IMR-90 (cell line): ENCODE measurements around a stretch of chr3.

GRCh38 chr3:197535243-197535781, 20.5 kb downstream of the BDH1 start:
- RRBS = no CpG with 5 or more reads among the region's 8 CpGs
CAGE:
- cytosol, long polyA plus RNA = no peak
- long polyA plus RNA = no peak
- nucleus, long polyA plus RNA = no peak

GRCh38 chr3:197542665-197543057, 13.1 kb downstream of the BDH1 start:
- RRBS = no CpG with 5 or more reads among the region's 16 CpGs
CAGE:
- cytosol, long polyA plus RNA = no peak
- long polyA plus RNA = no peak
- nucleus, long polyA plus RNA = no peak

DNA sequence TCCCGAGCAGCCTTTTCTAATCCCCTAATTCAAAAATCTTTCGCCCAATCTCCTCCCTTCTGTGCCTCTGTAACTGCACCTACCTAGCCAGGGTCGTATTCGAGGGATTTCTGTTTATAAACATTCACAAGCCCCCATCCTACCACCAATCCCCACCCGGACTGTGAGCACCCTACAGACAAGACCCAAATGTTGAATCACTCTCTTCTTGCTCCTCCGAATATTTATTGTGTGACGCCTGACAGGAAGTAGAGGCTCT, 1.7 kb downstream of the BDH1 start:
- RRBS = no CpG with 5 or more reads among the region's 7 CpGs
CAGE:
- cytosol, long polyA plus RNA = no peak
- long polyA plus RNA = no peak
- nucleus, long polyA plus RNA = no peak

DNA sequence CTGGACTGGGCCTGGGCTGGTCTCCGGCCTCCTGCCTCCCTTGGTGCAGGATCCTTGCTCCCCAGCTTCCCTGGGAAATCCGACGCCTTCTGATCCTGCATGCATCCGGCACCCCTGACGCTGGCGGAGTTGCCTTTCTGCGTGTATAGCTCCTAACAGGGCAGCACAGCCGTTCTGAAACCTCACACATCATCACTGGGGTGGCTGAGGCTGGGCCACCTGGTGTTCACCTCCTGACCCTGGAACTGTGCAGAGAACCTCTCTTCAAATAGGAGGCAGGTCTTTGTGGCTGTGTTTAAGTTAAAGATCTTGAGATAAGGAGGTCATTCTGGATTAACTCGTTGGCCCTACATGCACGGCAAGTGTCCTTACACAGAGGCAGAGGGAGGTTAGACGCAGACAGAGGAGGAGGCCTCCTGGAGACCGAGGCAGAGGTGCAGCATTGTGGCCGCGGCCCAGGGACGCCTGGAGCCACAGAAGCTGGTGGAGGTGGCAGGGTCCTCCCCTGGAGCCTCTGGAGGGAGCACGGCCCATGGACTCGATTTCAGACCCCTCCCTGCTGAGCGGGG, 77.5 kb downstream of the RUBCN start:
- RRBS = no CpG with 5 or more reads among the region's 18 CpGs
CAGE:
- cytosol, long polyA plus RNA = no peak
- long polyA plus RNA = no peak
- nucleus, long polyA plus RNA = no peak

- RRBS = no CpG with 5 or more reads among the region's 34 CpGs
CAGE:
- cytosol, long polyA plus RNA = no peak
- long polyA plus RNA = no peak
- nucleus, long polyA plus RNA = no peak
Observed at GRCh38 chr3:197664457-197665203, 72.1 kb downstream of the RUBCN start.

- RRBS = no CpG with 5 or more reads among the region's 3 CpGs
CAGE:
- cytosol, long polyA plus RNA = no peak
- long polyA plus RNA = no peak
- nucleus, long polyA plus RNA = no peak
Observed at GRCh38 chr3:197811358-197811768, 20.3 kb downstream of the LRCH3 start.

- RRBS = no CpG with 5 or more reads among the region's 6 CpGs
CAGE:
- cytosol, long polyA plus RNA = no peak
- long polyA plus RNA = no peak
- nucleus, long polyA plus RNA = no peak
Observed at GRCh38 chr3:197848206-197848710, 57.2 kb downstream of the LRCH3 start.

GRCh38 chr3:197956126-197956959, 3.4 kb downstream of the IQCG start:
- RRBS = no CpG with 5 or more reads among the region's 3 CpGs
CAGE:
- cytosol, long polyA plus RNA = no peak
- long polyA plus RNA = no peak
- nucleus, long polyA plus RNA = no peak

DNA sequence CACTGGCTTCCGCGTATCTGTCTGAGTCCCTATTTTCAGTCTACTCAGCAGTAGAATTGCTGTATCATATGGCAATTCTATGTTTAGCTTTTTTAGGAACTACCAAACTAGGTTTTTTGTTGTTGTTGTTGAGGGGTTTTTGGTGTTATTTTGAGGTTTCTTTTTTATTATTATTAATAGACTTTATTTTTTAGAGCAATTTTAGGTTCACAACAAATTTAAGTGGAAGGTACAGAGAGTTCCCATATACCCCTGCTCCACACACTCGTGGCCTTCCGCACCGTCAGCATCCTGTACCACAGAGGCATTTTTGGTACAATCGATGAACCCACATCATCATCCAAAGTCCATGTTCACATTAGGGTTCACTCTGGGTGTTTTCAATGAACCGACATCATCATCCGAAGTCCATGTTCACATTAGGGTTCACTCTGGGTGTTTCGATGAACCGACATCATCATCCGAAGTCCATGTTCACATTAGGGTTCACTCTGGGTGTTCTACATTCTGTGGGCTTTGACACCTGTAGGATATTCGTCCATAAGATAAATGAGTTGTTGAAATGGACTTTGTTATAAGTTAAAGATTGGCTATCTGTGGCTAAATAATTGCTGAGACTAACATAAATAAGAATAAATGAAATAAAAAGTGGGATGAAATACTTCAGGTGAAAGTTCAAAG, 67.9 kb downstream of the LMLN start:
- RRBS = no CpG with 5 or more reads among the region's 12 CpGs
CAGE:
- cytosol, long polyA plus RNA = no peak
- long polyA plus RNA = no peak
- nucleus, long polyA plus RNA = no peak